Hematopoietic multipotent progenitor cell (in vitro differentiated cells): Measurements from ENCODE around the gene PKDREJ.

GRCh38 chr22:46052556-46053209 lies 75.7 kb upstream of the WNT7B start:
- CAGE, long polyA plus RNA, result no peak

GRCh38 chr22:46062696-46063863 lies 86.1 kb upstream of the WNT7B start:
- CAGE, long polyA plus RNA, result no peak

- CAGE, long polyA plus RNA, result no peak
These were observed 72.2 kb upstream of the PPARA start for GRCh38 chr22:46078099-46078511.

DNA sequence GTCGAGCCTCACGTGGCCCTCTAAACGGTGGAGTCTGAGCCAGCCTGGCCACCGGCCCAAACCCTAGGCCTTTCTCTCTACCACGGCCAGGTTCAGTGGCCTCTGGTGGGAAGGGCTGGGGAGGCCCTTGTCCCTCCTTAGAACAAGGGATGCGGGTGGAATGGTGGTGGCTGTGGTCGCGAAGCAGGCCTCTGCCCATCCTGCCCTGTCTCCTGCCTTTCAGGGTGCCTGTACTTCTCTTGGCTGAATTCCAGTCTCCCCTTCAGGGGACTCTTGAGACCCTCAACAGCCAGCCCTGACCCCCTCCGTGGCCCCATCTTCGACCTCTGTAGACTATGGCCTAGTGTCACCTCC lies 59.9 kb upstream of the PPARA start:
- CAGE, long polyA plus RNA, result no peak

- CAGE, long polyA plus RNA, result no peak
These were observed 35.8 kb upstream of the PPARA start for GRCh38 chr22:46114428-46115029.

DNA sequence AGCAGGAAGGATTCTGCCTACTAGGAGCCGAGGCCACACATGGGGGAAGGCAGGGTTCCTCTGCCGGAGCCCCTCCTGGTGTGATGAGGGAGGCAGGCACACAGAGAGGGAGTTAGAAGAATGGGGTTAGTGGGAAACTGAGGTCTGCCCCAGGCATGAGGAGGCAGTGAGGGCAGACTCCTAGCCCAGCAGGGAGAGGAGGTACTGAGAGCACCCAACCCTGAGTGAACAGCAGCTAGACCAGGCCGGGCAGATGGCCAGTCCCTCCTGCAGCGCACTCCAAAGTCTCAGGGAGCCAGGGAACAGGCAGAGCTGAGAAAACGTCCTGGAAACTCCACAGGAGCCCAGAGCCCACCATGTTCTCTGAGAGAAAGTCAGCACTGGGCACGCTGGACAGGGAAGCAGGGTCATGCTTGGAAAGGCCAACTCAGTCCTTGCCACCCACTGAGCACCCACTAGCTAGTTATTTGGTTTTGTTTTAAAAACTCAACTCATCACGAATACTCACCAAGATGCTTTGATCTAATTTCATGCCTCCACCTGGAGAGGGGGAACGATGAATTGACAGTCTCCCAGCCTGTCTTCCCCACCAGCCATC lies 7.3 kb upstream of the PPARA start:
- CAGE, long polyA plus RNA, result no peak

DNA sequence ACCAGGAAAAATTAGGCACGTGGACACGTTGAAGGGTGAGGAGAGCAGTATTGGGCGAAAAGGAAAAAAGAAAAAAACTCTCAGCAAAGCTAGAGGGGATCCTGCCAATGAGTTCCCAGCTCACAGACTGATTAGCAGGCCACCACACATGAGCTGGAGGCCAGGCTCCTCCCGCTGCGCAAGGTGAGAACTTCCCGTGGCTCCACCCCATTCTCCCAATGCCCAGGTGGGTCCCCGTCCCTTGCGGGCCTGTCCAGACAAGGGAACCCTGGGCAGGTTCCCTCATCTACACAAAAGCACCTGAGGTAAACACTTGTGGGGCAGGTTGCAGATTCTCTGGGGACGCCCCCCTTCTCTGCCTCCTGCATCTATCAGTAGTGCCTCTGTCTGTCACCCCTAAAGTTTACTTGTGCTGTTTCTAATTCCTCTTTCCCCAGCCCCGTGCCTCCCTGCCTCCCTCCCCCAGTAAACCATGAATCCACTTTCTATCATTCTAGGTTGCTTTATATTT lies 46.5 kb downstream of the CDPF1 start:
- CAGE, long polyA plus RNA, result no peak

- CAGE, long polyA plus RNA, result no peak
These were observed 18.2 kb downstream of the CDPF1 start for GRCh38 chr22:46231579-46232583.

- CAGE, long polyA plus RNA, result no peak
These were observed 12.3 kb downstream of the CDPF1 start for GRCh38 chr22:46237712-46238287.

GRCh38 chr22:46263241-46263774 lies at the start of gene PKDREJ:
PKDREJ (minus strand) TSS chr22:46263343.
- CAGE, long polyA plus RNA, result no peak

DNA sequence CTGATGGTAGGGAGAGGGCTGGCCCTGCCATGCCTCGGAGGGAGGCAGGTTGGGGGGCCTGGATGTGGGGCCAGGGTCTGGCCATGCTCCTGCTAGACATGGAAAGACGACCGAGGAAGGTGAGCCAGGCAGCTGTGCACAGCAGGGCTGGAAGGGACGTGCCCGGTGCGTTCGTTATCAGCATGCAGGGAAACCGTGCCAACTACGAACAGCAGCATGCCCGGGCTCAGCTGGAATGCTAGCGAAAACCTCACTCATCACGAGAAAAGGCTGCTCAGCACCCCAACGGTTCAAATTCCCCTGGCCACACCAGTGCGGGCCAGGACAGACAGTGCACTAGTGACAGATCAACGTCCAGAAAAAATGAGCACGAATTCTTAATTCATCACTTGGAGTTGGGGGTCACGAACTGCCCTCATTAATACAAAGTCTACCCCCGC lies 84.3 kb downstream of the CELSR1 start:
- CAGE, long polyA plus RNA, result no peak

GRCh38 chr22:46541958-46542566 lies 4.6 kb upstream of the CELSR1 start:
- CAGE, long polyA plus RNA, result no peak

GRCh38 chr22:46607401-46607870 lies 12.8 kb upstream of the GRAMD4 start:
- CAGE, long polyA plus RNA, result no peak

DNA sequence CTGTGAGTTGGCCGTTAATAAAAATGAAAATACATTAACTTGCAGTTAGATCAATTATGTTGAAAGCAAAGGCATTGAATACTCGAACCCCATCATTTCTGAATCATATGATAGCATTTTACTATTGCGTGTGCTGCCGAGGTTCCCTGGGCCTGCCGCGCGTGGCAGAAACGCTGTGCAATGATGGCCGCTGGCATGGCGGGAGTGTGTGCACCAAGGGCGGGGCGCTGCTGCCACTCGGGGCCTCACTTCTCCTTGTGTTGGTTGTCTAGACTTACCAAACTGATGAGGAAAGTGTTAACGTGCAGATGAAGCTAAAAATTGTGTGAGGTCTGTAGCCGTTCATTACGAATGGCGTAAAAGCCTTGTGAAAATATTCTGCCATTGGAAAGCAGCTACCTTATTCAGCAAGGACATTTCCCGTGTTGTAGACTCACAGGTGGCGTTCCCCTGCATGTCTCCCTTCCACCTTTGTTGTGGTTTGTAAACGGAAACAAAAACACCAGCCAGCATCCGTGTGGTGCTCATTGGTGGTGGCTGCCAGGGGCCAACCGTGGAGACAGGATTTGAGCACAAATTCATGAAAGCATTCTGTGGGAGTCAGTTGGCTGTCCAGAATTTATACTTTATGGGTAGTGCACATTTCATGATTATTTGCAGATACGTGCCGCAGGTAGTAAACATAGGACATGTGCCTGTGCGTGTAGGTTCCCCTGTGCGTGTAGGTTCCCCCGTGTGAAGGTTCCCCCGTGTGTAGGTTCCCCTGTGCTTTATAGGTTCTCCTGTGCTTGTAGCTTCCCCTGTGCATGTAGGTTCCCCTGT lies 5.9 kb upstream of the GRAMD4 start:
- CAGE, long polyA plus RNA, result no peak

DNA sequence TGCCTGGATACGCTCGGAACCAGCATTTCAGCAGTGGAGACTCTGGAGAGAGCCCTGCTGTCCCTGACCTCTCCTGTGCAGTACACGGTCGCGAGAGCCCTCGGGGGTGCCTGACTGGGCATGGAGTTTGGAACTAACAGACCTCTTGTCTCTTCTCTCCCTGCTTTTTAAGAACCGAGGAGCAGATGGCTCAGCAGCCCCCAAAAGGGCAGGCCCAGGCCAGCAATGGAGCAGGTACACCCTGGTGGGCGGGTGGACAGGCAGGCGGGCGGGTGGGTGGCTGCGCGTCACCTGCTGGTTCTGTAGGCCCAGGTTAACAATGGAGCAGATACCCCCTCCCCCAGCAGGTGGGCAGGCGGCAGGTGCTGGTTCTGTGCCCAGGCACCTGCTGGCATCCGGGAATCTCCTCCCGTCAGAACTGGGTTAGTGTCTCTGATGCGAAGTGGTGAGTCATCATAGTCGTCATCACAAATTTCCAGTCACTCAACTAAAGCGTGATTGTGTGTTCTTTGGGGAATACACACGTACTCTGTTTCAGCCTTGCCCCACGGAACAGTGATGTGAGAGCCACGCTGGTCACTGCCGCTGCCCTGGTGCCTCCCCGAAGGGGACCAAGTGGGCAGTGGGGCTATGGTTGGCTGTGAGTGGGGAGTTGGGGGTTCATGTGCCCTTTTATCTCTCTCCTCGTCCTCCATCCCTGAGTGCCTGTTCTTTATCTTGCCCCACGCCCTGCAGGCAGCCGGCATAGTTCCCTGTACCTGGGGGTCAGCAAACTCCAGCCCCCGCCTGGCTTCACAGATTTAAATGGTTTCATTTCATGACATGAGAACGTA lies 41.2 kb downstream of the GRAMD4 start:
- CAGE, long polyA plus RNA, result no peak

- CAGE, long polyA plus RNA, result no peak
These were observed 53.7 kb downstream of the GRAMD4 start for GRCh38 chr22:46673972-46674221.

DNA sequence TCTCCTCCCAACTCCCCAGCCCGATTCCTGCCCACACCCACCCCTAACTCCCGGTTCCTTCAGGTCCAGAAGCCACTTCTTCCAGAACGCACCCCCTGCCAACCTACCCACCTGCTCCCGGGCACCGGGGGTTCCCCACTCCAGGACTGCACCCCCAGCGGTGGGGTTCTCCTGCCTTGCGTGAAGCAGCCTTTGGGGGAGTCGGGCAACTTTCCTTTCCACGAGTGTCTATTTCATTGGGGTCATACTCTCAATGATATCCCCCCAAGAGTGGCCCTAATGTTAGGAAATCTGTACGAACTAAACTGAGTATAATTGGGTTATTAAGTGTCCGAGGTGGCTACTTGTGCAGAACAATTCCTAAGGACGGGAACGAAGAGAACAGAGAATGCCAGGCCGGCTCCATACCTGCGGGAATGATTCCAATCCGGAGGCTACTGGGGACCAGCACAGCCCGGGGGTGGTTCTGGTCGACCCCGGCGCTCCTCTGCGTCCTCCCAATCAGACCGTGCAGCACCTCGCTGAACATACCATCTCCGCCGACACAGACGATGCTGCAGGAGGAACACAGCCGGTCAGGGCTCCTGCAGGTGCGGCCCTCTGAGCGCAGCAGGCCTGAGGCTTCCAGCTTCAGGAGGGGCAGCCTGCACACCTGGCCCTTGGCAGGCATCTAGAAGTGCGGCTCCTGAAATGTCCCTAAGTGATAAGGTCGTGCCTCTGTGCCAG lies 30.5 kb downstream of the CERK start:
- CAGE, long polyA plus RNA, result no peak

DNA sequence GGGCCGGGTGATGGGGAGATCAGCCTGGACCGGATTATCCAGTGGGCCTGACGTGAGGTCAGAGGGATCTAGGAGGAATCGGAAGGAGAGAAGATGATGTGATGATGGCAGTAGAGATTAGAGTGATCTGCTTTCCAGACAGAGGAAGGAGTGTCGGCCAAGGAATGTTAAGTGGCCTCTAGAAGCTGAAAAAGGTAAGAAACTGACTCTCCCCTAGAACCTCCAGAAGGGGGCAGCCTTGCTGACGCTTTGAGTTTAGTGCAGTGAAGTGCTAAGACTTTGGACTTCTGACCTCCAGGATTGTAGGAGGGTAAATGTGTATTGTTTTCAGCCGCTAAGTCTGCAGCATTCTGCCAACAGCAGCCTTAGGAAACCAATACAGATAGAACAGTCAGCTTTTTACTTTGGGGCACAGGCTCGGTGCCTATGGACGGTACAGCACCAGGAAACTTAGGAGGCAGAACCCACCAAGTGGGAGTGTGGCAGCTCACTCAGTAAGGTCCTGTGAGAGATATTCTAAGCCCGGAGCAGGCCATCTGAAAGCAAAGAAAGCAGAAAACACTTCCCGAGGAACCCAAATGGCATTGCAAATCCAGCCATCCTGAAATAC lies 3.6 kb upstream of the TBC1D22A start:
- CAGE, long polyA plus RNA, result no peak

GRCh38 chr22:46800608-46801028 lies 38.2 kb downstream of the TBC1D22A start:
- CAGE, long polyA plus RNA, result no peak

GRCh38 chr22:46814941-46815672 lies 52.7 kb downstream of the TBC1D22A start:
- CAGE, long polyA plus RNA, result no peak